ENCODE results near the gene DEPDC1B.

GRCh38 chr5:58244762-58245354 is 215.0 kb downstream of the PLK2 start:
- PRO-cap, 8 experiments: no peak in any of the 8 experiments

GRCh38 chr5:58273505-58274097 is 186.3 kb downstream of the PLK2 start:
- PRO-cap, 8 experiments: no peak in any of the 8 experiments

DNA sequence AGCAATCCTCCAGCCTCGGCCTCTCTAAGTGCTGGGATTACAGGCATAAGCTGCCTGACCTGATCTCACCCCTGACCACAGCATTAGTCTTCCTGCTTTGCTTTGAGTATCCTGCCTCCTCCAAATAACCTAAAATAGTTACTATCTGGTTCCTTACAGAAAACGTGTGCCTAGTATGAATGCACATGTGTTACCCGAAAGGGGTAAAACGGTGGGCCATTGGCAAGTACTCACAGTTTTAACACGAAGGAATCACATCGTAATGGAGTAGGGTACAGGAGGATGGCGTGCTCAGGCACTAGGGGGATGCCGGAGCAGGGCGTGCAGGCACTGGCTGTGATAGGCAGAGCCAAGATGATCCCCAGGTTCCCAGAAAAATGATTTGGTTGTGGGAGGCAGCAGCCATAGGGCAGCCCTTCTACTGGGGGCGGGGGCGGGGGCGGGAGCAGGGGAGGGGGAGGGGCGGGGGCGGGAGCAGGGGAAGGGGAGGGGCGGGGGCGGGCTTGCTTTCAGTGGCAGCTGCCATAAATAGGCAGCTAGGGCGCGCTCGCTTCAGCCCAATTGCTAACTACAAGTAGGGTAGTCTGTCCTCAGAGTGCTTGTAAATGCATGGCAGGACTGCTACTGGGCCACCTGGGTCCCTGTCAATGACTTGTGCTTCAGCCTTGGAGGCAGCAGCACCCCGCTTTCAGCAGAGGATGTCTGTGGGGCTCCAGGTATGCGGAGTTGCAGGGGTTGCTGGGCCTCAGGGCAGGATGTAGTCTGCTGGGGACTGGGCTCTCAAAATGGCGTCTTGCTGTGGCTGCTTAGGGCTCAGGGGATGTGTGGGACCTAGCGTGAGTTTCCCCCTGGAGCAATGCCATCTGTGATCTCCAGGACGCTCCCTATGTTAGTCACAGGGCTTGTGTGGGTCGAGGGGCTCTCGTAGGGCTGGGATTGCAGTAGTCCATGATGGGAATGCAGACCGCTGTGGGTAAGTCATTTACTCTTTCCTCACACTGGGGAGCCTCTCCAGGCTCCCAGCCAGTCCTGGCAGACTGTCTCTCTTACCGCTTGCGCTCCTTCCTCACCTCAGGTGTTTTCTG is 354.3 kb downstream of the RAB3C start:
- PRO-cap, 8 experiments: no peak in any of the 8 experiments

DNA sequence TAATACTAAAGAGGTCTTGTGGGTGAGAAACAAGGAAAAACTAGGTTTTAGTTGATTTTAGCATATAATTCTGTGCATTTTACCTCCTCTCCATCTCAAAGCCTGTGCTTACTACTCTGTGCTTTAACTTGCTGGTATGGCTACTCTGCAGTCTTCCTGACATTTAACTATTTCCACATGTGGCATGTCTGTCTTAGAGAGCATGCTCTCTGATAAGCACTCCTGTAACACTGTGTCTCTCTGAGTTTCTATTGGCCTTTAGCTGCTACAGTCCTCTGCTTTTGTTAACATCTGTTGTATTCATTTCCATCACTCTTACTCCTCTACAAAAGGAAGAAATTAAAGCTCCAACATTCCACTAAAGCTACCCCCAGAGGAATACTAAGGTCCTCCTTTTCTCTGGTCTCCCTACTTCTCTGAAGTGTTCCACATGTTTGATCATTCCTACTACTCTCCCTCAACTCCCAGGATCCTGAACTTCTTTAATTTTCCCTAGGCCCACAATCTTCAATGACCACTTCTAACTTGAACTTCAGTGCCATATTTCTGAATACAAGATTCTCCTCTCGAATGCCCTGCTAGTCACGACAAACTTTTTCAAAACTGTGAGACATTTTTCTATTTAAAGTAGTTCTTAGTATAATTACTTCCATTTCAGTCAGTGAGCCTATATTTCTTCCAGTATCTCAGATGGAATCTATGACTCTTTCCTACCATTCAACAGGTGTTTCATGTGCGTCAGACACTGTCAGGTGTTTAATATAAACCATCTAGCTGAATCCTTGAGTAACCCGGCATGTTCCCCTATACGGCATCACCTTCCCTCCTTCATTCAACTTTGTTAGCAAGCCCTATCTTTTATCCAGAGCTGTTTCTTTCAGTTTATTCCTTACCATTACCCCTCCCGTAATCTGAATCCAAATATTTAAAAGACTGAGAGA is 418.6 kb downstream of the RAB3C start:
- PRO-cap, 8 experiments: no peak in any of the 8 experiments

DNA sequence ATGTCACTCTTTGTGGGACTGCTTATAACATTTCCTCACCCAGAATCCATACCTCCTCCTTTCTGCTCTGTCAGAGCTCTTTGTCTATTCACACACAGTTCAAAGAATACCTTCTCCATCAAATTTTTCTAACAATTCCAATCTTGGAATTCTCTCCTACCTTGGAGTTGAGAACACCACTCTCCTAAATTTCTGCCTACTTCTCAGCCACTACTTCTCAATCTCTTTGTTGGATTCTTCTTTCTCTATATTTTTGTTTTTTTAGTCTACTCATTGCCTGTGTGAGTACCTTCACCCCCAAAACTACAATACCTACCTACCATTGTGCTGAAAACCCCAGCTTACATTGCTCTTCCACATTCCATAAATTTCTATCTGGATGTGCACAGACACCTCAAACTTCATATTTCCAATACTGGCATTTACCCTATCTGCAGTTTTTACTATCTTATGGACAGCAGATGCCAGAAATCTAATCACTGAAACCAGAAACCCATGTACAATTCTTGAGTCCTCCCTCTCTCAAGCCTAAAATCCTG is 503.4 kb downstream of the RAB3C start:
- PRO-cap, 8 experiments: no peak in any of the 8 experiments

DNA sequence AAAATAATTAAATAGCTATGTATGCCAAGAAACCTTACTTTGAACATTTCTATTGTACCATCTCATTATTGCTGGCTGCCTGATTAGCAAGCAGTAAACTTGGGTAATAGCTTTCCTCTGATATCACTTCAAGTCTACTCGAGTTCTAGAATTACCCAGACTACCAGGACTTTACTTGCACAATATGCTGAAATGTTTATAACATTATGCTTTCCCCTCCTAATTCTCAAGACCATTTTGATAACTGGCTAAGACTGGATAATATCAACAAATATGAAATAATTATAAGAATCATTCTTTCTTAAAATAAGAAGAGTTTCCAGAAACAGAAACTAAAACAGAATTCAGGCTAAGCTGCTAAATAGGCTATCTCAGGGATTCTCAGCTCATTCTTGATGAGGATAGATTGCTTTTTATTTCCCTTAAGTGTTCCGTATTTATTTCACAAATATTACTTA is 512.7 kb downstream of the RAB3C start:
- PRO-cap, 8 experiments: no peak in any of the 8 experiments

DNA sequence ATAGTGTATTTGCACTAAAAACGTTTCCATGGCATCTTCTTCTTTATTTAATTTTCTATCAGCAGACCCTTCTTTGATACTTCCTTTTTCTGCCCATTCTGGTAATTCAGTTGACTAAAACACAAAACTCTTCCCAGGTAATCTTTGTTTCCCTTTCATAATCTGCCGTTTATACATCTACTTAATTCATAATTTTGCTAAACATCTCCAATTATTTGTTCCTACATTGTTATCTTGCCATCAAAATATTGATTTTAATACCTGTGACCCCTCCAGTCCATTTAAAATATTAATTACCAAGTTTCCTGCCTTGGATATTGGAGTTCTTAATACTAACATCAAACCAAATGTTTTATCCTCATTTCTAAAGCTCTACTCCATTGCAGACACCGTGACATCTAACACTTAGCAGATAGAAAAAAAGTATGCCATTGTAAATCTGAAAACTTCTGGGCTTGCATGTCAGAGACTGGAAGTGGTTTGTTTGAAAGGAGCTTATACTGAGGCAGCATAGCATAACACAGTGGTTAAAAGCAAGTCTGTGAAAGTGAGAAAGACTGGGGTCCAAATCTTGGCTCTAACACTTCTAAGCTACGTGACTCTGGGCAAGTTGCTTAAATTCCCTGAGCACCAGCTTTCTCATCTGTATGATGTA is 540.5 kb downstream of the RAB3C start:
- PRO-cap, 8 experiments: peak in 5 of 8 experiments; most common plus-strand start position 465 of the sequence (in 3); most common minus-strand start position 386 of the sequence (in 1)

- PRO-cap, 8 experiments: no peak in any of the 8 experiments
Measured at GRCh38 chr5:59187836-59188181, 604.9 kb downstream of the RAB3C start.

DNA sequence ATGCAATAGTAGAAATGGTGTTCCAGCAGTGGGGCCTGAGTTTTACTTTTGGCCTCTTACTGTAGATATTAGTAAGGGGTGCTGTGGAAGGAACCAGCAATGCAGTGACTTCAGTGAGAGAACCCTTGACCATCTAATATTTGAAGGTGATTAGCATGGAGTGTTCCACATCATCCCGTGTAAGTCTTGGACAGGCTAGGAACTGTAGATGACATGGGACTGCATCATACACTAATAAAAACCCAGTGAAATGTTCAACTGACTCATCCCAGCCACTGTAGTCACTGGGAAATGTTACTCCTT is 610.9 kb downstream of the RAB3C start:
- PRO-cap, 8 experiments: no peak in any of the 8 experiments

GRCh38 chr5:59212978-59213502 is 630.2 kb downstream of the RAB3C start:
- PRO-cap, 8 experiments: no peak in any of the 8 experiments

DNA sequence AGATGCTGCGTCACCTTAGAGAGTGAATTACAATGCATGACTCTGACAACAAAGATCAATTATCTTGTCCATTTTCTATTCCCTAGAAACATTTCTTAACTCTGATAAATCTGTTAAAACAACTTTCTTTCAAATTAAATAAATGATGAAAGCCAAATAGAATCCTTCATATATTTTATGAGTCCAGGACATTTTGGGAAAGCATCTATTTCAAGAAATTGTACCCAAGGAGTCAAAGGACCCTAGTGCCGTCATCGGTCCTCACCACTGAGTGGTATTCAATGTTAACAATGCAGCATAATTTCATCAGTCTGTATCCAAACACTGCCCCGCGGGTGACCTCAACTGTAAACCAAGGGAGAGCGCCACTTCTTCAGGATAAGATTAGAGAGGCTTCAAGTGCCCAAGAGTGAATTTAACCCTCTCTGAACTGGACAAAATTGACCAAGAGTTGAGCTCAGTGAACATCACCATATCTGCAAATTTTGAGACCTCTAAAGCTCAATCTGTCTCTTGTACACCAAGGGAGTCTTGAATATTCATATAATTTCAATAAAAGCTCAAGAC is 535.9 kb downstream of the PDE4D start:
- PRO-cap, 8 experiments: no peak in any of the 8 experiments

GRCh38 chr5:59467996-59468457 is 425.5 kb downstream of the PDE4D start:
- PRO-cap, 8 experiments: peak in 8 of 8 experiments; most common minus-strand start chr5:59468211 (in 8)

GRCh38 chr5:59584776-59585346 is 308.7 kb downstream of the PDE4D start:
- PRO-cap, 8 experiments: no peak in any of the 8 experiments

DNA sequence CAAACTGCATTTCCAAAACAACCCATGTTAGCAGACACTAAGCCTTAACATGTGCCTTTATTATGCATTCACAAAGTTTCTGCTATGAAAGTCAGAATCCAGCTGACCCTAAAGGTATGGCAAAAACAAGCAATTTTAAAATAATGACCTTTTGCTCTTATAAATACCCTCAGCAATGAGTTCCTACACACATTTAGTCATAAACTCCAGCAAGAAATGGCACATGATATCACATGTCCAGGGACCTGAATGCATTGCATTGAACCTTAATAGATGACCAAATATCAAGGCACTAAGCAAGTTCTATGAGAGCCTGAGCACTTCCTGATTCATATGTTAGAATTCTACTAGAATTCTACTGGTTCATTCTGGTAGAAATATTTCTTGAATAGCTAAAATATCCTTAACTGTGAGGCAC is 308.1 kb downstream of the PDE4D start:
- PRO-cap, 8 experiments: no peak in any of the 8 experiments

DNA sequence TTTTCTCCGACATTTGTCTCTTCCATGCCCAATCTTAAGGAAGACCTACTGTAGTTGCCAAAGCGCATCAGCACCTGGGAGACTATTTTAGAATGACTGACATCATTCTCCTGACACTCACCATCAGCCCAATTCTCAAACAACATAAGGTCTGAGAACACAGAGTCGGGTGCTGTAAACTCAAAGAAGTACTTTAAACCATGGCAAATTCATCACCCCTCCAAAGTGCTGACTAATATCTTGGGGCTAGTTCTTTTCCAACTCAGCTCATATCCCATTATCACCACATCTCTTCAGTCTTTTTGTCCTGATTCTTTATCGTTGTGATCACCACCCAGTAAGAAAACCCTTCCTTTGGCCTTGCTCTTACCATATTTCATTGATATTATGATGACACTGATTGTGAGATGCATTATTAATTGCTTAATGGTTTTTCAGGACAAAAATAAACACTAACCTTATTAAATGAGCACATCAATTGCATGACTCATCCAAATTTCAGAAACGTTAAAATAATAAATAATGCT is 270.9 kb downstream of the PDE4D start:
- PRO-cap, 8 experiments: no peak in any of the 8 experiments

GRCh38 chr5:60339857-60340431 is 360.0 kb downstream of the DEPDC1B start:
- PRO-cap, 8 experiments: no peak in any of the 8 experiments

- PRO-cap, 8 experiments: no peak in any of the 8 experiments
Measured at GRCh38 chr5:60507569-60508122, 192.3 kb downstream of the DEPDC1B start.

DNA sequence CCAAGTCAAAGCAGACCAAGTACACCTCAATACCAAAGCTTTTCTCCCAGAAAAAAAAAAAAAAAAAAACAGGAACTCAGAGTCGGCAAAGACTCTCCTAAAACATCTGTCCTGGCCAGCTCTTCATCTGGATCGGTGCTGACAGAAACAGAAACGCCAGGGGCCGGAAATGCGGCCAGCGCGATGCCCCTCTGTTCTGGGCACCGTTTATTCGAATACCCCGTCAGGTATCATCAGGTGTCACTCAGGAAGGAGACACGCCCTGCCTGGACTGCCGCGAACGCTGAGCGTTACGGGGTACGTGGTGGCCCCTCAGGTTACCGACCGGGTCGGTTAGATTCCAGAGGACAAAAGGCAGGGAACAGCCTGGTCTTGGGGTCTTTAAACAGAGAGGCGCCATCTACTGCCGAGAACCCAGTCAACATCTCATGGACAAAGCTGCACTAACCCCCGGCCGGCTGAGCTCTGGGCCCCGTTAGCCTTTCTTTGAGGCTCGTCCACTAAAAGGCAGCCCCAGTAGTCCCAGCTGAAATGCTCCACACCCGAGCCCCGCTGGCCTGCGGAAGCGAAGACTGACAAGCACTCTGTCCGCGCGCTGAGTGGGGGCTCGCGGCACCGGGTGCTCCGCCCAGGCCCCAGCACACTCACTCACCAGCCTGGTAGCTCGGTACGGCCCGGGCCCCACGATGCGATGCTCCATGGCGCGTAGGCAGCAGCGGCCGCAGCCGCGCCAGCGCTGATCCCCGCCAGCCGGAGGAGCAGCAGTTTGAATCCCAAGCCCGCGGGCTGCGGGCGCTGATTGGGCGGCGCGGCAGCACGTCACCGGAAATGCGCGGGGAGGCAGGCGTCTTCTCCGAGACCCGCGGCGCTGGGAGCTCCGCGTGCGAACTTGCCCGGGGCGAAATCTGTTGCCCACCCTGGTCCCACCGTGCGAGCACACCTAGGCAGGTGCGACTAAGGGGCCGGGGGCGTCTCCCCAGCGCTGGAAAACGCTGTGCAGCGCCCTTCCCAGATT is at the start of gene DEPDC1B:
TSS of gene DEPDC1B (minus strand) at position 773 of the 1,015 bp plus-strand sequence.
- PRO-cap, 8 experiments: peak in 8 of 8 experiments; most common plus-strand start position 847 of the sequence (in 8); most common minus-strand start position 356 of the sequence (in 4)

DNA sequence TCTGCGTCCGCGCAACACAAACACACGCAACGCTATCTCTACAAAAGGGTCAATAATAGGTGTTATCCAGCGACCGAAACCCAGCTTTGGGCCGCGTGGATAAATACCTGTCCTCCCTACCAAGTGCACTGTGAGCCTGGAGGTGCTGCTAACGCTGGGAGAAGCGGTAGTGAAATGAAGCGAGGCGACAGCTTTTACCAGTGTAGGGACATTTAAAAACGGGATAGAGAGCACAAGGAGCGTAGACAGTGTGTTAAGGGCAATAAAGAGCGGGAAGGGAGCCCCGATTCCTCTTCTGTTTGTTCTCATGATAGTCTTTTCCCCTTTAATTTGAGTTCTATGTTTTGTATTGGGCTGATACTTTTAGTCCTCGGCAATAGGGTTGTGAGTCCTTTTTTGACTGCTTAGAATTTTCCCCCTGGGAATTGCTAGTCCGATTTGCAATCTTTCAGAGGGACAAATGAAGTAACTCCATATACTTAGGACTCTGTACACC is 491 bp upstream of the DEPDC1B start:
- PRO-cap, 8 experiments: no peak in any of the 8 experiments

DNA sequence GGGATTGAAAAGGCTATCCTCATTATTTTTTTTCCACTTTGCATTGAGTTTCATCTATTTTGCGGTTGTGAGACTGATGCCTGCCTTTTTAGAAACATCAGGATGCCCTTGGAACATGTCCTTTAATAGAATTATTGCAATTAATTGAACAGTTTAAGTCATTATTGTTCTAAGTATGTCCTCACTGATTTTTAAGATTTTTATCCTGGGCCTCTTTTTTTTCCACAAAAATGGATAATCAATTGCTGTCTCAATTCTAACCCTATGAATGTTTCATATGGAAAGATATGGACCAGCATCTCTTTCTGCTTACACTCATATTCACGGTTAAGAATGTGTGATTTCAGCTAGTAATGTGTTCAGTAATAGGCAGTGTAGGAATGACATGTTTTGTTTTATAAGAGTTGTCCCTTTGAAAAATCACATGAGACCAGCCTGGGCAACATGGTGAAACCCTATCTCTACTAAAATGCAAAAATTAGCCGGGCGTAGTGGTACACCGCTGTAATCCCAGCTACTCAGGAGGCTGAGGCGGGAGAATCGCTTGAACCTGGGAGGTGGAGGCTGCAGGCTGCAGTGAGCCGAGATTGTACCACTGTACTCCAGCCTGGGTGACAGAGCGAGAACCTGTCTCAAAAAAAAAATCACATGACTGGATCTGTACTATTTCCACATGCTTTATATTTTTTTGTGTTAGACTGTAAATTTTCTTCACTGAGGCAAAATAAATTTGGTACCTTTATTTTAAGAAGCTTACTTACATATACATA is 6.9 kb downstream of the ZSWIM6 start:
- PRO-cap, 8 experiments: peak in 4 of 8 experiments; most common plus-strand start position 551 of the sequence (in 4)